ENCODE measurements around a stretch of chr15.

DNA sequence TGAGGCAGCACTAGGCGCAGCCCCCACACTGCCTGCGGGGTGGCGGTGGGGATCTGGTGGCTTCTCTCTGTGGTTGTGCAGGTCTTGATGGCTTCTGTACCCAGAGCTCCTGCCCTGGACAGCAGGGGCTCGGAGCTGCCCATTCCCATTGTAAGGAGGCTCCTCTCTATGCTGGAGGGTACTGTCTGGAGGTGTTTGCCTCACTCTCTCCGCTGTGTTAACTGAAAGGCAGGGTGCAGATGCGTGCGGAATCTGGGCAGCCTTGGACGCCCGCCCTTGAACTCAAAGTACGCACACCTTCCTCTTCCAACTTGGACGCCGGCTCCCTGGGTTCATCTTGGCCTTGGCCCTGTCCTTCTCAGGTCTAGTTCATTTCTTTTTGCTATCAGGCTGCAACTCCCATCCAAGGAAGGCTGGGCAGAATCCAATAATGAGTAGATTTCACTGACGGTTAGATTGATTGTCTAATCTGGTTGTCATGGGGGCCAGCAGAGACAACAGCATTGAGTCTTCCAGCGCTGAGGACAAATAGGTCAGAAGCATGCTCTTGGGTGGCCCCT is 156.3 kb upstream of the RGMA start:
- RRBS, result no CpG with 5 or more reads among the region's 14 CpGs

DNA sequence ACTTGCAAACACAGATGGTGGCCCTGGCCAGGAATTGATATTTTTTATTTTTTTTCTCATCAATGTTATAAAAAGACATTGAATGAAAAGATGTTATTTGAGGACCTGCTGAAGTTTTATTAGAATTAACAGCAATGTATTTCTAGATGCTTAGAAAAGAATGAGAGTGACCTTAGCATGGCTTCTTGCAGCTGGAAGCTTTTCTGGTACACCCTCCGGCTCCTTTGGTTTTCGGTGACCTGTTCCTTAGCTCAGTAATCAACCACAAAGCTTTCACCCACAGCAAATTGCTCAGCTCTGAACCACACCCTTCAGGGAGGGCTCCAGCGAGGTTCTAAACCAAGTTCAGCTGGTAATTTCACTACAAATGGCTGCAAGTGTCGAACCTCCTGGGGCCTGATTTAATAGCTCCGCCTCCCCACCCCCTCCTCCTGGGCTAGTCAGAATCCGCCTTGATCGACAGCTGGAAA is 151.1 kb upstream of the MCTP2 start:
- RRBS, result no CpG with 5 or more reads among the region's 7 CpGs

GRCh38 chr15:94234391-94234833 is 3.1 kb downstream of the MCTP2 start:
- RRBS, result no CpG with 5 or more reads among the region's 4 CpGs

DNA sequence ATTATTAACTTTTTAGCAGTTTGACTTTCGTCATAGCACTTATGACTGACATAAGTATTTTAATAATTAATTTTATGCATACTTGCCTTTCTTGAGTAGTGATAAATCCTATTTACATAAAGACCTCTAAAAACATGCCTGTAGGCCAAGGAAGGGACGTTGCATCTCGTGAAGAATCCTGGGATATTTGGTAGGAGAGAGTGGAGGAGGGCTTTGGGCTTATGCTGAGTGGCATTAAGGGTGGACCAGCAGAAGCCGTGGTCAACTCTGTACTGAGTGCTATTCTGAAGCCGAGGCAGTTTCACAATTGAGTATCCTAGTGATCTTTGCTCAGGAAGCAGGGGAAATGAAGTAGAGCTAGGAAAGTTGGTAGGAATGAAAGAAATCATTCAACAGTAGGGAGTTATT is 24.1 kb downstream of the MCTP2 start:
- RRBS, result no CpG with 5 or more reads among the region's 5 CpGs

DNA sequence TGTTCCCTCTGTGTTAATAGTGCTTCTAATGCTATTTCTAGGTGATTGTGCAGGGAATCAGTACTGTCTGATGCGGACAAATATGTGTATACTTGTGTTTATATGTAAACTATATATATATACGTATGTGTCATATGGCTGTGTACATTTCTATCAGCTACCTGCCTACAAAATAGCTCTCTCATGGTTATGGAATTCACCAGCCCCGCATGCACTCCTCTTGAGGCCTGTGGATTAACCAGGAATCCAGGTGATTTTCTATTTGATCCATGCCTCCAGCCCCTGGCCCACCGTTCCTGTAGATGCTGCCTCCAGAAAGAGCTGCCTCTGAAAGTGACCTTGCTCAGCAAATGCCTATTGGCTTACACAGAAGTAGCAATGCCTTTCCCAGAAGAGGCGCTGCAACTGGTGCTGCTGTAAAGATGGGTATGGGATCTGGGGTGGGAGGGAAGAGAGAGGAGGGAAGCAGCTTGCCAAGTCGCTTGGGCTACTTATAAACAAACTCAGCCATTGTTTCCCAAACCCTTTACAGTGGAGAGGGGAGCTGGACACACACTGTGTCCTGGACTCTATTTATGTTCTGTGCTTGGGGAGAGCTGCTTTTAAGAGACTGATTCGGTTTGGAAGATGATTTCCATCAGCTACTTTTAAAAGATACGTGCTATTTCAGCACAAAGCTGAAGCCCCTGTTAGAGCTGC is 440.3 kb downstream of the MCTP2 start:
- RRBS, result no CpG with 5 or more reads among the region's 8 CpGs

GRCh38 chr15:95302148-95302761 is 1028.2 kb upstream of the NR2F2 start:
- RRBS, result 97% methylated on average over 1 of the region's 5 CpGs

- RRBS, result no CpG with 5 or more reads among the region's 11 CpGs
Observed at GRCh38 chr15:95328984-95329941, 1001.2 kb upstream of the NR2F2 start.

DNA sequence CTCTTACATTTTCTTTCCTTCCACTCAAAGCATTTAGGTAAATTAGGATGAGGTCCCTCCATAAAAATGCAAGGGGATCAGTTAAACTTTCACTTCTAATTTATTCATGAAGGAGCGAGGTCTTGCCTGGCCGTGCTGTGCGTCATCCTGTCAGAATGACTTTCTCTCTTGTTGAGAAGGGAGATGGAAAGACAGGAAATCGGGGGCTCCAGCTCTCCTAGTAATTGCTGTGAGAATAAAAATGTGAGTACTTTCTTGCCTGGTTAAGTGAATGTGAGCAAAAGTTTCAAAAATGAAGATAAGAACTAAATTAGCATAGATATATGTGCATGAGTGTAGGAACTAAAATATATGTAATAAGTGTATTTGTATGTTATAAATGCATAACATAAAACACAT is 962.2 kb upstream of the NR2F2 start:
- RRBS, result no CpG with 5 or more reads among the region's 4 CpGs

- RRBS, result no CpG with 5 or more reads among the region's 5 CpGs
Observed at GRCh38 chr15:95442027-95442433, 888.5 kb upstream of the NR2F2 start.

GRCh38 chr15:95468745-95469223 is 861.7 kb upstream of the NR2F2 start:
- RRBS, result 67% methylated on average over 8 of the region's 13 CpGs

GRCh38 chr15:95479457-95479742 is 851.1 kb upstream of the NR2F2 start:
- RRBS, result no CpG with 5 or more reads among the region's 4 CpGs

GRCh38 chr15:95669014-95669675 is 661.4 kb upstream of the NR2F2 start:
- RRBS, result no CpG with 5 or more reads among the region's 10 CpGs

GRCh38 chr15:95930717-95931495 is 399.6 kb upstream of the NR2F2 start:
- RRBS, result no CpG with 5 or more reads among the region's 11 CpGs

DNA sequence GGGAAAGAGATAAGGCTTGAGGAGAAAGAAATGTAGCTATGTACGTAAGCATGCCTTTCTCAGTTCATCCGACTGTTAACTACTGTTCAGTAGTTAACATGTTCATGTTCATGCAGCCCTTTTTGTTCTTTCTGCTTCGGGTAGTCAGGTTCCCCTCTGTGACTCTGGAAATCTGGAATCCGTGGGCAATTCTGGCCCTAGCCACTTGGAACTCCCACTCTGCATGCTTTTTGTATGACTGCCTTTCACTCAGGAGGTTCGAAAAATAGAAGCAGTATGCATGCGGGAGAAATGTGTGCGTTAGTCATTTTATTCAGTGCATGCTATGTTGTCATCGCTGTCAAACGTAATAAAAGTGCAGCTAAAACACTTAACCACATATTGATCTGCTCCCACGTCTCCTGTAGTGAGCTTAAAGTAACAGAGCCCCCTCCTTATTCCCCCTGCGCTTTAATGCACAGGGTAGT is 283.1 kb upstream of the NR2F2 start:
- RRBS, result no CpG with 5 or more reads among the region's 11 CpGs

- RRBS, result no CpG with 5 or more reads among the region's 1 CpG
Observed at GRCh38 chr15:96118927-96119212, 211.6 kb upstream of the NR2F2 start.

DNA sequence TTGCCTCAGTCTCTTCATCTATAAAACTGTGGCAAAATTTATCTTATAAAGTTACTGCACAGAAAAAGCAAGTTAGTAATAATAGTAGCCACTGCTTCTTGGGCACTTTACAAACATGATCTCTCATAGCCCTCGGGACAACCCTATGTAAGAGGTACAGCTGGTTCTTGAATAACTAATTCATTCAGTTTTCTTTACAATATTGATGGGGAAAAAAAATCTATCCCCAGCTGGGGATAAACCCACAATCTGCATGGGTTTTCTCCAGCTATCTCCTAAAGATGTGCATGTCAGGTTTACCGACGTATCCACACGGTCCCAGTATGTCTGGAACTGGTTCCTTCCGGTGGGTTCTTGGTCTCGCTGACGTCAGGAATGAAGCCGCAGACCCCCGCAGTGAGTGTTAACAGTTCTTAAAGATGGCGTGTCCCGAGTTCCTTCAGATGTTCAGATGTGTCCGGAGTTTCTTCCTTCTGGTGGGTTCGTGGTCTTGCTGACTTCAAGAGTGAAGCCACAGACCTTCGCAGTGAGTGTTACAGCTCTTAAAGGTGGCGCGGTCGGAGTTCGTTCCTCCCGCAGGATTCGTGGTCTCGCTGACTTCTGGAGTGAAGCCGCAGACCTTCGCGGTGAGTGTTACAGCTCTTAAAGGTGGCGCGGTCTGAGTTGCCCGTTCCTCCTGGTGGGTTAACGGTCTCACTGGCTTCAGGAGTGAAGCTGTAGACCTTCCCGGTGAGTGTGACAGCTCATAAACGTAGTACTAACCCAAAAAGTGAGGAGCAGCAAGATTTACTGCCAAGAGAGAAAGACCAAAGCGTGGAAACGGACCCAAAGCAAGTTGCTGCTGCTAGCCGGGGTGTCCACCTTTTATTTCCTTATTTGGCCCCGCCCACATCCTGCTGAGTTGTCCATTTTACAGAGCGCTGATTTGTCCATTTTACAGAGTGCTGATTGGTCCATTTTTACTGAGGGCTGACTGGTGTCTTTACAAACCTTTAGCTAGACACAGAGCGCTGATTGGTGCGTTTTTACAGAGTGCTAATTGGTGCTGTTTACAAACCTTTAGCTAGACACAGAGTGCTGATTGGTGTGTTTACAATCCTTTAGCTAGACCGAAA is 195.1 kb upstream of the NR2F2 start:
- RRBS, result no CpG with 5 or more reads among the region's 38 CpGs

- RRBS, result 100% methylated on average over 1 of the region's 6 CpGs
Observed at GRCh38 chr15:96158815-96159465, 171.6 kb upstream of the NR2F2 start.

DNA sequence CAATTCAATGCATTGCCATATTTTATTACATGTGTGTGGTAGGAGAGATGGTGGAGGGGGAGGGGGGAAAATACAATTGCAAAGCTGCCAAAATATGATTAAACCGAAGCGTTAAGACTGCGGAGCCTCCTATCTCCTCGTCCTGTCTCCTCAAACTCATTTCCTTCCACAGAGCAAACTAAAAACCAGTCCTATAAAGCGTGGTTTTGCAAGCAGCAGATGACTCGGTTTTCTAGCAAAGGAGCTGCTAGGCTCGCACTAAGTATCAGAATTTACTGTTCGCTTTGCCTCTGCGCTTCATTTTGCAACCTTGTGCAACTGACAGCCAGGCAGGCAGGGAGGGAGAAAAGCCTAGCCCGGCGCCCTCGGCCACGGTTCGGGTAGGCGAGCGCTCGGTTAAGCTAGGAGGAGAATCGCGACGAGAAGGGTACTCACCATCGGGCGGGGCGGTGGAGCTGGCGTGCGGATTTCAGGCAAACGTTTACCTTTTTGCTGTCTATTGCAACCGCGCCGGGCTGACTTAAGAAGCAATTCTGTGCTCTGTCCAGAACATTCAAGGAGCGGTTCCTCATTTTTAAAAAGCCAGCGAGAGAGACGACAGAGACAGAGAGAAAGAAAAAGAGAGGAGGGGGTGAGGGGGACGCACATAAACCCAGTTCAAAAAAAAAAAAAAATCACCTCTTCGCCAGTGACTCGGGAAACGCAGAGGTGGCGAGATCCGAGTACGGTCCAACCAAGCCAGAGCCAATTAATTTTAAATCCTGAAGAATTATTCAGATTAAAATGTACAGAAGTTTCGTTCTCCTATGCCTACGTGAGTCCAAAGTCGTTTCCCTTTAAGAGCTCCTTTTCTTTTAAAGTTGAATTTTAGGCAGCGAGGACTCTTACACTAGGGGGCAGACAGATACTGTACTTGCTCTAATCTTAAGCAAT is 3.7 kb upstream of the NR2F2 start:
- RRBS, result no CpG with 5 or more reads among the region's 43 CpGs

DNA sequence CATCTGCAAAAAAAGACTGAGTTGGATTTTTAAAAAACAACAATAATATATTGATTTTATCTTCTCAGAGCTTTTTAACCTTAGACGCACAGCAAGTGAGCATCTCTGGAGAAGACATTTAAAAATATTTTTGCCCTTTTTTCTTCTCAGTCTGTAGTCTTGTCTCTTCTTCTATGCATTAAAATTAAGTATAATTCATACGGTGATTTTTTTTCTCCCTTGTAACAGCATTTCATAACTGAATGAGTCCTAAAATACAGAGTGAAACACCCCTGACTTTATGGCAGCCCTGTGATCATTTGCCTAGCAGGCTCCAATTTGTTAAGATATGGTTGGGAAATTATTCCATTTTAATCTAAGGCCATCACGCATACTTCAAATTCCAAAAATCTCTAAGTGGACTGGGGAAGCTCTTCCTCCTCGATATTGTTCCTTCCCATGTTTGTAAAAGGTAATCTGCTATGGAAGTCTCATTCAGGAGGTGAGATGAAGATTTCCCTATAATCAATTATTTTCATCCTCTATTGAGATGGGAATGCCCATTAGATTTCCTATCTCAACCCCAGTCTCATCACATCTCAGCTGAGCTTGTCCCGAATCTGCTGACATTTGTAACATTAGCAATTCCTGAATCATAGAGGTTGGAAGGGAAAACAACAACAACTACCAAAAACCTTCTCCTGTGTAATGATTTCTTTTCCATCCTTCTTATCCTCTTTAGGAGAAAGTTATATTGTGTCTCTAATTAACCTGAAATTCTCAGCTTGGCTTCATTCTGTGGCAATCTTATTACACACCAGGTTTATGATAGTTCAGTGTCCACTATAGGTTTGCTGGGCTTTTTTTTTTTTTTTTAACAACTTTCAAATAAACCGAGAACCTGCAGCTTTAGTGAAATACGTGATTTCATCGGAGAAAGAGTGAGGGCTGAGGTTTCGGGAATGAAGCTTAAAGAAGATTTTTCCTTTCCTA is 2.3 kb upstream of the NR2F2 start:
- RRBS, result no CpG with 5 or more reads among the region's 9 CpGs

GRCh38 chr15:96336631-96336910 is 6.1 kb downstream of the NR2F2 start:
- RRBS, result no CpG with 5 or more reads among the region's 6 CpGs

All from epithelial cell of esophagus (primary cell).